Mammary microvascular endothelial cell (primary cell): ENCODE data around the genes FOXL2, PRR23A, NMNAT3 and SLC25A36.

GRCh38 chr3:137713996-137714300 lies 50.2 kb upstream of the SOX14 start:
- RAMPAGE, long total RNA, result no peak

GRCh38 chr3:138186993-138187117 lies 246 bp upstream of the ARMC8 start:
- RAMPAGE, long total RNA, result no peak

GRCh38 chr3:138360391-138360983 lies 12.1 kb downstream of the MRAS start:
- RAMPAGE, long total RNA, result no peak

DNA sequence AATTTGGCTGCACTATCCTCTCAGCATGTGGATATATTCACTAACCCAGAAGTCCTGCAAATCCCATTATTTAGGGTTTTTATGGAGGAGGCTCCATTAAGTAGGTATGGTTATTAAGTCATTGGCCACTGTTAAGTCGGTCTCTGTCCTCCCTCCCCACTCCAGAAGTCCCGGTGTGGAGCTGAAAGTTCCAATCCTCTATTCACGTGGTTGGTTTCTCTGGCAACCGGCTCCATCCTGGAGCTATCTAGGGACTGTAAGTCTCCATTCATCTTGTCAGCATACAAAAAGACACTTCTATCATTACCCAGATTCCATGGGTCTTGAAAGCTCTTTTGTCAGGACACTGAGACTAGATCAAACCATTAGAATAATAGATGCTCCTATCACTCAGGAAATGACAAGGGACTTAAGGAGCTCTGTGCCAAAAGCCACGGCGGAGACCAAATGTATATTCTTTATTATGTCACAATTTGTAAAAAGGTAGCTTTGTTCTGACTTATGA lies 110.3 kb downstream of the PIK3CB start:
- RAMPAGE, long total RNA, result no peak

DNA sequence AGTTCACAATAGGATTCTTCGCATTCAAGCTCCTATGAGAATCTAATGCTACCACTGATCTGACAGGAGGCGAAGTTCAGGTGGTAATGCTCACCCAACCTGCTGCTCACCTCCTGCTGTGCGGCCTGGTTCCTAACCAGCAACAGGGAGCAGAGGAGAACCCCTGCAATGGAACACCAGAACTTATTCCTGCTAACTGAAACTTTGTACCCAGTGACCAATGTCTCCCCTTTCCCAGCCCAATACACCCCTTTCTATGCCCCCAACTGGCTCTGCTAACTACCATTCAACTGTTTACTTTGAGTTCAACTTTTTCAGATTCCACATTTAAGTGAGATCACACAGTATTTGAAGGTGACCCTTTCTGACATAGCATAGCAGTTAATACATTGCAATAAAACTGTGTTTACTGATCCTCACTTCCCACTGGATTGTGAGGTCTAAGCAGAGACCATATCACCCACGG lies 84.2 kb downstream of the PIK3CB start:
- RAMPAGE, long total RNA, result no peak

- RAMPAGE, long total RNA, result no peak
These were observed 707 bp upstream of the PIK3CB start for GRCh38 chr3:138835516-138835753.

DNA sequence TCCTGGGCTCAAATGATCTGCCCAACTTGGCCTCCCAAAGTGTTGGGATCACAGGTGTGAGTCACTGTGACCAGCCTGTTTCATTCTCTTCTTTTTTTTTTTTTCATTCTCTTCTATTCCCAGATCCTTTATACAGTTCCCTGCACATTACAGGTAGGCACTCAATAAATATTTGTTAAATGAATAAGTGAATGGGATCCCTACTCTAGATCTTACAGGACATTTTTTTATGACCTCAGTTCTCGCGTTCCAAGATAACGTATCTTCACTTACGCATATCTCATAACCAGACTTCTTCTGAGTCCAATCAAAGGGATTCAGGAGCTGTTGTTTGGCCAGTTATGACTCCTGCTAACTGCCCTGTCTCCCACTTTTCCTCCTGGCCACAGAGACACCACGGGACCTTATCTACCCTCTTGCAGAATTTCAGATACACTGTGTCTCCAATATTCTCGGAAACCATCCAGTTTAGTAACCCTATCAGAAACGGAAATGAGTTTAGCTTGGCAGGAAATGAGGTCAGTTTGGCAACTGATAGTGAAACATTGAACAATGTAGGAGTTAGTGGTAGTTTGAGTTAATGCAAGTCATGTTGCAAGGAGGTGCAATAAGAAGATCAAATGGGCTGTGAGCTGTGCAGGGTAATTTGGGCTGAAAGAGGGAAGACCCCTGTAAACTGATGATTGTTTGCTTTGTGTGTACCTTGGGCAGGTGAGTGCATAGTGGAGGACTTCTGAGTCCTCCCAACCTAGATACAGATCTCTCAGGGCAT lies 41.0 kb upstream of the PIK3CB start:
- RAMPAGE, long total RNA, result no peak

DNA sequence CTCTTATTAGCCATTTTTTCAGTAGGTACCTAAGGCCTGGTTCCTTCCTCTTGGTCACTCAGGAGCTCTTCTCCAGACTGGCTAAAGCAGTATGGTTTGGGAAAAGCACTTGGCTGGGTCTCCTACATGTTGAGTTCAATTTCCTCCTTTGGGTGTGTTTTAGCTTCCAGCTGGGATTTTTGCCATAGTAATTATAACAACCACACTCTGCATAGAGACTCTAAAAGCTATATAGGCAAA lies 48.7 kb downstream of the FOXL2 start:
- RAMPAGE, long total RNA, result no peak

GRCh38 chr3:138939239-138940377 lies 7.3 kb downstream of the FOXL2 start:
- RAMPAGE, long total RNA, result no peak

- RAMPAGE, long total RNA, result no peak
These were observed 1.8 kb downstream of the FOXL2 start for GRCh38 chr3:138944757-138945829.

DNA sequence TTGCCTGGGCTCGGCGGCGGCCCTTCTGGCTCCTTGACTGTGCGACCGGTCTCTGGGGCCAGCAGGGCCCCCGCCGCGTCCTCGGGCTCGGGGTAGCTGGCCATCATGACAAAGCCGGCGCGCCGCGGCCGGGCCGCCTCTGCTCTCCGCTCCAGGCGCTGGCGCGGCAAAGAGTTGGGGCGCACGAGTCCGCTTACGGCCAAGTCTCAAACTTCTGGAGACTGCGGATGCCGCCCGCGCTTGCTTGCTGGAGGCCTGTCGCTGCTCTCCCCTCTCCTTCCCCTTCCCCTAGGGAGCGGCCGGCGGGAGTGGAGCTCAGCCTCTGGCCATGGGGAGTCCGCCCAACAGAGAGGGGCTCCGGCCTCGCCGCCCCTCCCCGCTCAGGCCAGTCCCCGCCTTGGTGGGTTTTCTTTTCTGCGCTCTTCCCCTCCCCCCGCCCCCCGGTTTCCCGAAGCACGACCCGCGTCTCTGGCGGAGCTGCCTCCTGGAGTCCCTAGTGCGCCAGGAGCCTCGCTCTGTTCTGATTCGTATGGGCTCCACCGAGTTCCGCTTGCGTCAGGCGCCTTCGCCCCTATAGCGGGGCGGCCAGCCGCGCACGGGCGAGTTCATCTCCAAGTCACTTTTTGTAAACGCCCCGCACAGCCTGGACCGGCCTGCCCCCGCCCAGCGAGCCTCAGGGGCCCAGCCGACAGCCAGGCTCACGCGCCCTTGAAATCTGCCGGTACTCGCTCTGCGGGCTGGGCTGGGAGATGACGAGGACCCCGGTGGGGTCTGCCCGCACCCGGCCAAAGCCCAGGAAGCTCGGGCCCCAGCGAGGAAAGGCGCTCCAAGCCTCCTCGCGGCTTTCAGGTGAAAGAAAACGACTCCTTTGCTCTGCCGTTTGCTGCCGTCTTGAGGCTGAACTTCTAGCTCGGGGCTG lies at the start of gene FOXL2:
TSS of gene FOXL2 (minus strand) at position 522 of the 919 bp plus-strand sequence.
- RAMPAGE, long total RNA, result no peak

DNA sequence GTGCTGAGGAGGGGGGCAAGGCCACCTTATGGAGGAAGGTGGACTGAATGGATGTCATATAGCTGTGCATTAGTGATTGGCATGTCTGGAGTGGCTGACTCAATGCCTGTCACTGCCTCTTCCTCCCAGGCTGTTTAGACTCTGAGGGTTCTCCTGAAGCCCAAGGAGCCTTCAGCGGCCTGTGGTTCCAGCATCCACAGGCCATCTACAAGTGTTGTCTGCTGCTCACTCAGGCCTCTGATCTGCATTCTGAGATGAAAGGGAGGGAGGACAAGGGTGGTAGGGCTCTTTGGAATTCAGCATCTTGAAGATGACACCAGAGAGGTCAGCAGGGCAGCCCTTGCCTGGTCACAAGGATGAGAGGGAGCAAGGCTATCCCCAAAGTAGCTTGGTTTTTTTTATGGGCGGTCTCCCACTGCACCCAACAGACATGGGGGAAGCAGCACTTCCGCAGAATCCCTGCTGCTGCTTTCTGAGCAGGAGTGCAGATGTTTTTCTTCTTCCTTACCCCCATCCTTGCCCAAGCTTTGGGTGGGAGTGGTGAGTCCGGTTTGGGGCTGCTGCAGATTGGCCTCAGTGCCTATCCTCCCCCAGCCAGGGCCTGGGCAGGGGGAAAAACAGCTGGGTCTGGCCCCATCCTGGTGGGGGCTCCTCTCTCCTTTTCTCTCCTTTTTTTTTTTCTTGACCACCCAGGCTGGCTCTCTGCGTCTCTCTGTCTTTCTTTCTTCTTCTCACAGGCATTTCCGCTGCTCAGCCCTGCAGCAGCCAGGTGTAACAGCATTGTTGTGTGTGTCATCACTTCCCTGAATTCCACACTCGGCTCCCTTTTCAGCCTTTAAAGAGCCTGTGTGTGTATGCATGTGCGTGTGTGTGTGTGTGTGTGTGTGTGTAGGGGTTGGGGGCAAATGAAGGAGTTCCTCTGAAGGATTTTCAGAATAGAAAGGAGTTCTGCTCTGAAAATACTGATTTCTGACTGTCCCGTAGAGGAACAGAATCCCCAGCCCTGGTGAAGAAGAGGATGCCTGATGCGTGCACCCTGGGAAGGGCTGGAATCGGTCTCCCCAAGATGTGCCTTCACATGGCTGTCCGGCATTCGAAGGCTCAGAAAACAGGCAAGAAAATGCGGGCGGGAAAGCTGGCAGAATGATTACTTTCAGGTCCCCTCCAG lies 1.9 kb downstream of the FOXL2NB start:
- RAMPAGE, long total RNA, result no peak

DNA sequence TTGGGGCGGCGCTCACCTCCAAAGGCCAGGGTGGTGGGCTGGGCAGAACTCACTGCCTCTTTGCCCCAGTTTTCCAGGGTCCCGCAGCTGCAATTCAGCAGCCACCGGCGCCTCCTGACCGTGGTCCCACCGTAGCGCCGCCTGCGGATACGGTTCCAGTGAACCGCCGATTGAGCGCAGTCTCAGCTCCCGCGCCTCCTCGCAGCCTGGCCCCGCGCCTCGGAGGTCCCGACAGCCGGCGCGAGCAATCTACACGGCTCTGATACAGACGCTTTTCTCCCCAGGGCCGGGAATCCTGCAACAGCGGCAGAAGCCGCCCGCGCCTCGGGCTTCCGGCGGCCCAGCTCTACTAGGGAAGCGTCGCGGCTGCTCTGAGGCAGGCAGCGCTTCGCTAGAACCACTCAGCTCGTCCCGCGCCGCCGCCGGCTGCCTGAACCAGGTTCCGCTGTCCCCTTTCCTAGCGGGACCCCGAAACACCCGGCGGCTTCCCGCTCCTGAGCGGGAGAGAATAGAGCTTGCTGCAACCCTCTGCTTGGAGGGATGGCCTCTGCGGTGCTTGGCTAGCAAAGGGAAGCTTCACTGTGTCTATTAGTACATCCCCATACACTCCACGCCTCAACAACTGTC lies 3.1 kb downstream of the FOXL2NB start:
- RAMPAGE, long total RNA, result no peak

DNA sequence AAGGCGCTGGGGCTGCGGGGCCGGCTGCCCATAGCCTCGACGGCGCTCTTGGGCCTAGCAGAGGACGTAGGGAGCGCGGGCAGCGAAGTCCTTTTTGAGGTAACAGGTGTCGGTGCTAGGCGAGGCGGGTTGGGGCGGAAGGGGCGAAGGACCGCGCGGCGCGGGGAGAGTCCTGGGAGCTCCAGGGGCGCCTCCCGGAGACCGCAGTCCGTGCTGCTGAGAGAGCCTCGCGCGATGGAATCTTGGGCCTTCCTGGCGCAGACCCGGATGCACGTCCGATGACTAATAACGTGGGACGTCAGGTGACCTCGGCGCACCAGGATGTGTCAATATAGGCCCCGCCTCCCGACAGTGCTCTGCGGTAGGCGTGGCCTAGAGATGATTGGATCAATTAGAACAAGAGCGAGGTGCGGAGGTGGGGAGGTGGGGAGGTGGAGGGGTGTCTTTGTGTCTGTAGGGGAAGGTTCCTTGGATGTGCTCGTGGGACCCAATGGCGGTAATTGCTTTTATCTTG lies at the start of gene PRR23A:
TSS of gene PRR23A (minus strand) at position 32 of the 514 bp plus-strand sequence.
- RAMPAGE, long total RNA, result no peak

- RAMPAGE, long total RNA, result no peak
These were observed 141.5 kb upstream of the MRPS22 start for GRCh38 chr3:139202152-139202820.

DNA sequence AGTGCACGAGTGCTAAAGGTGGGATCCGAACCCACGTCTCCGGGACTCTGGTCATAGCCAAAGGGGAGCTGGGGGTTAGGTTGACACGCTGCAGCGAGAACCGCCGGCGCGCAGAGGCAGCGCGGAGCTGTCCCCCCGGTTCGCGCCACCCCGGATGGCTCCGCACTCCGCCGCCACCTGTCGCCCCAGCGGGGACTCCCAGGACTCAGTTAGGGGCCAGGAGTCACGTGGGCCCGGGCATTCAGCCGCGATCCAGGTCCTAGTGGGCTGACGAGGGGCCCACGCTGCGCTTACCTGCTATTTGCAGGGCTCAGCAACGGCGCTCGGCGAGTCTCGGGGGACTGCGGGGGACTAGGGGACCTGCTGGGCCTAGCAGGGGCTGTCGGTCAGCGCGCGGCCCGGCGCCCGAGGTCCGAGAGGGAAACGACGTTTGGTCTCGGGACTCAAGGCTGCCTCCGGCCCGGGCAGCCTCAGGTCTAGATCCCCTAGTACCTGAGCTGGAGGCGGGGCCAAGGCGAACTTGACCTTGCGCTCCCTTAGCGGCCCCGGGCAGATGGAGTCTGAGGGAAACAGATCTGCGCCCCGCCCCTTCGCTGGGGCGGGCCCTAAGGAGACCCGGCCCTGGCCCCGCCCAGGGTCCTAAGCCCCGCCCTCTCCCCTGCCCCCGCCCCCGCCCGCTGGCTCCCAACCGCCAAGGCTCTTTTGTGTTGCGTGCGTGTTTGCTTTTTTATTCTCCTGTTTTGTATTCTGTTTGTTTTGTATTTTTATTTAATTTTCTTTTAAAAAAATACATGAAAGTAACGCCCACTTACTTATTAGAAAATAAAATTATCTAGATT lies at the start of gene NMNAT3:
TSS of gene NMNAT3 (minus strand) at position 562 of the 839 bp plus-strand sequence.
- RAMPAGE, long total RNA, result no peak

DNA sequence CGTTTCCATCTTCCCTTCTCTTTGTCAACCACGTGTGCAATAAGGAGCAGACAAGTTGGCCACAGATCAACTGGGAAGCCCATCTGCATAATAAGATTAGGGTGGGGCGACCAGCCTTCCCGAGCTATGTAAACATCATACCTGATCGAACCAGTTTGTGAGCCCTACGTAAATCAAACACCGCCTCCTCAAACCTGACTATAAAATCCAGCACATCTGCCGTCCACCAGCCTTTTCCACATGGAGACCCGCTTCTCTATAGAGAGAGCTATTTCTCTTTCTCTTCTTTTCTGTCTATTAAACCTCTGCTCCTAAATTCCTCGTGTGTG lies 37.2 kb downstream of the TRIM42 start:
- RAMPAGE, long total RNA, result no peak

- RAMPAGE, long total RNA, result no peak
These were observed 10.5 kb upstream of the SLC25A36 start for GRCh38 chr3:140931070-140931630.

DNA sequence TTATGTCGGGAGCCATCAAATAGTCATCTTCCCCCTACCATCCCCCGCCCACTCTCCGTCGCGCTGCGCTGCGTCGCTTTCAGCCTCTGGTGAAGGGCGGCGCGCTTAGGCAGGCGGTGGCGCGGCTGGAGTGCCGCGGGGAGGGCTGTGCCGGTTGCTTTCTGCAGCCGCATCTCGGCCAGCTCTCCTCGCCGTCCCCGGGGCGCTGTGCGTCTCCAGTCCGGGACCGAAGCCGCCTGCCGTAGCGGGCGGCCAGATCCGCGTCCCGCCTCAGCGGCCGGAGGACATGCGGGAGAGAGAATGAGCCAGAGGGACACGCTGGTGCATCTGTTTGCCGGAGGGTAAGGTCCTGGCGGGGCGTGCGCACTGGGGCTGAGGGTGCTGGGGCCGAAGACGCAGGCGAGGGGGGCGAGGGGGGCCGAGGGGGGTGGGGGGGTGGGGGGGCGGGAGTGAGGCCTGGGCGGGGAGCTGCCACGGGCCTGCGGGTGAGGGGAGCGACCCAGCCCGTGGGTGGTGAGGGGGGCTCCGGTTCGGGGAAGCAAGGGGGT lies at the start of gene SLC25A36:
TSS of gene SLC25A36 (plus strand) at position 82 of the 548 bp plus-strand sequence.
- RAMPAGE, long total RNA, result no peak

- RAMPAGE, long total RNA, result no peak
These were observed 39.2 kb downstream of the SLC25A36 start for GRCh38 chr3:140980315-140981672.